Cardiac atrium fibroblast (primary cell): Measurements from ENCODE around the gene MTOR.

DNA sequence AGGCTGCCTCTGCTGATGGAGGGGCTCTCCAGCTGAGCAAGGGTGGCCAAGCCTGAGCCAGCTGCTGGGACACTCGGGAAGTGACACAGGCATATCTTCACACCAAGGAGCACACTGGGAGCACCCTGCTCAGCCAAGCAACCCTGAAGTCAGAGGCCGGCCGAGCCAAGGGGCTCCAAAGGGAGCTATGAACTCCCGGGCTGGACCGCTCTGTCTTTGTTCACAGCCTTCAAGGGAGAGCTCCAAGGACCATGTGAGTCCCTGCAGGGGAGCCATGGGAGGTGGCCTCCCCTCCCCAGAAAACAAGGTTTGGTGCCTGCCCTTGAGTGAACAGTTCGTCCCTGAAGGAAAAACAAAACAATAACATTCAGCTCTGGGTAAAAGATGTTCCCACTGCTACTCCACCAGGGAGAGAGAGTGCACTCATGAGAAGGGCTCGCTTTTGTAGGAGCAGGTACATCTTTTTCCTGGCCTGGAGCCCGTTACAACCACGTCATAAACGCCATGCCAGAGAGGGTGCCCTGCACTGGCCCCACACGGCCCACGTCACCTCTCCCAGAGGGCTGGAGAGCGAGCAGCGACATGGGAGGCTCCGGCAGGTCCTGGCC, 56.3 kb upstream of the SLC25A33 start:
- RAMPAGE, long total RNA: no peak

GRCh38 chr1:9688659-9688961, 37.1 kb downstream of the PIK3CD start:
- RAMPAGE, long total RNA: no peak

DNA sequence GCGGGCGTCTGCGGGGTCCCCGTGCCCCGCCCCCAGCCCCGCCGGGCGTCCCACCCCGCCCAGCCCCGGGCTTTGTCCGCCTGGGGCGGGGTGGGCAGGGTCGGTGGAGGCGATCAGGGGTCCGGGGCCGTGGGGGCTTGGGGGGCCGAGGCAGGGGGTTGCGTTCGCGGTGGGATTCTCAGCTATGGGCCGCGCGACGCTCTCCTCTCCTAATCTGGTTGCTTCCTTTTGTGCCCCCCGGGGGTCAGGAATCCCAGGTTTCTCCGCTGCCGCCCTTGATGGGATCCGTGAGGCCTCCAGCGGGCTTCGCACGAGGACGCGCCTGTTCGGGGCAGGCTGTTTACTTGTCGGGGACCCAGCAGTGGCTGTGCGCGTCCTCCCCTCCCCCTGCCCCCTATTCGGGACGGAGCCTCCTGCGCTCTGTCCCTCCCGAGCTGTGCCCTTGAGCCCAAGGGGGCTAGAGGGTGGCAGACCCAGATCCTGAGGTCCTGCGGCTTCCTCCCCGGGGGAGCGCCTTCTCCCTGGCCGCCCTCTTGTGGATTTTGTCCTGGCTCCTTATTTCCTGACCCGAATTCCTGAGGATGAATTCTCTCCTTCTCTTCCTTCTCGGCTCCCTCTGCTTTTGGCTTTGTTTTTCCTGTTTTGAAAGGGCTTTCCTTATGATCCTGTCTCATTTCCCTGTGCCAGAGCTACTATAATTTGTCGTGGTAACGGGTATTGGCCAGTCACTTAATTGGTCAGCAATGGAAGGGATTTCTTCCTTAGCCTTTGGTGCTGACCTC, 38.4 kb downstream of the PIK3CD start:
- RAMPAGE, long total RNA: no peak

GRCh38 chr1:9755074-9755387, 68.7 kb downstream of the CLSTN1 start:
- RAMPAGE, long total RNA: no peak

GRCh38 chr1:9889915-9890798, 19.9 kb downstream of the CTNNBIP1 start:
- RAMPAGE, long total RNA: no peak

GRCh38 chr1:10095246-10095824, 62.6 kb downstream of the UBE4B start:
- RAMPAGE, long total RNA: no peak

- RAMPAGE, long total RNA: no peak
Measured at GRCh38 chr1:10324462-10325118, 74.3 kb upstream of the PGD start.

GRCh38 chr1:10536001-10536884, 61.5 kb downstream of the PEX14 start:
- RAMPAGE, long total RNA: no peak

DNA sequence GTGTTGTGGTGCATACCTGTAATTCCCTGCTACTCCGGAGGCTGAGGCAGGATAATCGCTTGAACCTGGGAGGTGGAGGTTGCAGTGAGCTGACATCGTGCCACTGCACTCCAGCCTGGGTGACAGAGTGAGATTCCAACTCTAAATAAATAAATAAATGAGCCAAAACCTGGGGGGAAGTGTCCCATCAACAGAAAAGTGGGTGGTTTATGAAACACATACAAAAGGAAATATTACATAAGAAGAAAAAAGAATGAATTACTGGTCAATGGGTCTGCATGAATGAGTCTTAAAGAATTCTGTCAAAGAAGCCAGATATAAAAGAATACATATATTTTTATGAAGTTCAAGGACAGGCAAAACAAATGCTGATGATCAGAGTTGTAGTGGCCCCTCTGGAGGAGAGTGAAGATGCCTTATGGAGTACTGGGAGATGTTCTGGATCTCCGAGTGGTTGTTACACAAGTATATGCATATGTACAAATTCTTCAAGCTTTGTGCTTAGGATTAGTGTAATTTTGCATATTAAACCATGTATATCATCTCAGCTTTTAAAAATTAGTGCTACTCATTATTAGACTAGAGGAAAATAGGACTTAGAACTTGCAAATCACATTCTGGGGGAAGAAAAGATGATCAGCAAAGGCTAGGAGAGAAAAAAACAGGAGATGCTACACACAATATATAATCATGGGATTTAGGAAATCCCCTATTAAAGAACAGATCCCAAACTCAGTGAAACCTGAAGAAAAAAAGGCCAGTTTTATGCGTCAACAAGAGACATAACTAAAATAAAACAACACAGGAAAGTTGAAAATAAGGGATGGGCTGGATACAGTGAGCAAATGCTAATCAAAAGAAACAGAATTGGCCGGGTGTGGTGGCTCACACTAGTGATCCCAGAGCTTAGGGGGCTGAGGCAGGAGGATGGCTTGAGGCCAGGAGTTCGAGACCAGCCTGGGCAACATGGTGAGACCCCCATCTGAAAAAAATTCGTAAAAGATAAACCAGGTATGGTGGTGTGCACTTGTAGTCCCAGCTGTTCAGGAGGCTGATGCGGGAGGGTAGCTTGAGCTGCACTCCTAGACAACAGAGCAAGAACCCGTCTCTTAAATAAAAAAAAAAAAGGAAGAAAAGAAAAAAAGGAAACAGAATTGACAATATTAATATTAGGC, 99.6 kb downstream of the PEX14 start:
- RAMPAGE, long total RNA: no peak

DNA sequence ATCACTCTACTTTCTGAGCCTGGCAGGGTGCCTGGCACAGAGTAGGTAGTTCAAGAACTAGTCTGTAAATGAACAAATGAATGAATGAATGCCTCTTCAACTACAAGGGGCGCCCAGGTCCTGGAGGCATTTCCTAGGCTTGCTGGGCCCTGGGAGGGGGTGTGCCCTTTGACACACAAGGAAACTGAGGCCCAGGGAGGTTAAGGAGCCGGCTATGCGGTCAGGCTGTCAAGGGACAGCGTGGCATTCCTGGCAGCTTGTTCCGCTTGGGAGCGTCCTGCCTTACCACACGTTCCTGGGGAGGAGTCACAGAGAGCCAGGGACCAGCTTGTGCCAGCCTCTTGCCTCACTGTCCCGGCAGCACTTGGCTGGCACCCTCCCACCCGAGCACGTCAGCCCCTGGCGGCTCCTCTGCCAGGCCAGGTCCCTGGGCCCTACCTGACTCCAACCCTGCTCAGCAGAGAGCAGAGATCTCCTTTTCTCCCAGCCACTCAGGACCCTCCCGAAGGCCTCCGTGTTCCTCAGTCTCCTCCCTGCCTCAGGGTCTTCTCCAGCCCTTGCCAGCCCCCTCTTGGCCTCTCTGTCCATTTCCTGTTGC, 130.6 kb downstream of the CASZ1 start:
- RAMPAGE, long total RNA: no peak

- RAMPAGE, long total RNA: no peak
Measured at GRCh38 chr1:10794757-10795469, 1.5 kb downstream of the CASZ1 start.

- RAMPAGE, long total RNA: no peak
Measured at GRCh38 chr1:10835693-10836482, 39.4 kb upstream of the CASZ1 start.

DNA sequence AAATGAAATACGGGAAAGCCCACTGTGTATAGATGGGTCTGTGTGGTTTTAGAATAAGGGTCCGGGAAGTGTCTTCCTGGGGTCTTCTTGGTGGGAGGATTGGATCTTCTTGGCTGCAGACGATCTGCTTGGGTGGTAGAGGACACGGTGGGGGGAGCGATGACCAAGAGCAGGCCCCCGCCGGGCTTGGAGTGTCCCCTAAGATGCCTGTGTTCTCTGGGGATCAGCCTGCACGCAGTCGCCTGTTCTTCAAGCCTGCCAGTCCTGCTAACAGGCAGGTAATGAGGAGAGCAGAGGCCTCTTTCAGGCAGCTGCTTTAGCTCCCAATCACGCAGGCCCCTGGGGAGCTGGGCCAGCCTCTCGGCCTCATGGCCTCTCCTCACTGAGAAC, 71.3 kb upstream of the CASZ1 start:
- RAMPAGE, long total RNA: no peak

GRCh38 chr1:10960835-10961512, 20.9 kb downstream of the C1orf127 start:
- RAMPAGE, long total RNA: no peak

GRCh38 chr1:10980026-10980659, 1.7 kb downstream of the C1orf127 start:
- RAMPAGE, long total RNA: no peak

DNA sequence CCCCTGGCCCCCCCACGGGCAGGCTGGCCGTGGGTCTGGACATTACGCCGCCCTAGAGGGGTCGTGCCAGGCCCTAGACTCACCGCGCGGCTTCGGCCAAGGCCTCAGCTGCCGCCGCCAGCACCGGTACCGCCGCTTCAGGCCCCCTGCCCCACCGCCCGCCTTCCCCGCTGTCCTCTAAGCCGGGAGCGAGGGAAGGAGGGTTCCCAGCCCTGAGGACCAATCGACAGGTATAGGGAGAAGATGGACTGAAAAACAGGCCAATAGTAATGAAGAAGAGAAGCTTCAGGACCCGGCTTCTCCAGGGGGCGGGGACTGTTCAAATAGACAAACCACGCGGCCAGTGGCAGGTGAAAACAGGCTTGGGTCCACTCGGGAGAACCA, at the start of gene MTOR:
Gene MTOR, minus strand, starts transcription at position 190 of the 384 bp plus-strand sequence.
- RAMPAGE, long total RNA: no peak

GRCh38 chr1:11499373-11500434, 20.7 kb downstream of the DISP3 start:
- RAMPAGE, long total RNA: no peak

GRCh38 chr1:11725305-11726137, 10.4 kb upstream of the AGTRAP start:
- RAMPAGE, long total RNA: no peak

- RAMPAGE, long total RNA: no peak
Measured at GRCh38 chr1:11922942-11923659, 3.1 kb downstream of the KIAA2013 start.

DNA sequence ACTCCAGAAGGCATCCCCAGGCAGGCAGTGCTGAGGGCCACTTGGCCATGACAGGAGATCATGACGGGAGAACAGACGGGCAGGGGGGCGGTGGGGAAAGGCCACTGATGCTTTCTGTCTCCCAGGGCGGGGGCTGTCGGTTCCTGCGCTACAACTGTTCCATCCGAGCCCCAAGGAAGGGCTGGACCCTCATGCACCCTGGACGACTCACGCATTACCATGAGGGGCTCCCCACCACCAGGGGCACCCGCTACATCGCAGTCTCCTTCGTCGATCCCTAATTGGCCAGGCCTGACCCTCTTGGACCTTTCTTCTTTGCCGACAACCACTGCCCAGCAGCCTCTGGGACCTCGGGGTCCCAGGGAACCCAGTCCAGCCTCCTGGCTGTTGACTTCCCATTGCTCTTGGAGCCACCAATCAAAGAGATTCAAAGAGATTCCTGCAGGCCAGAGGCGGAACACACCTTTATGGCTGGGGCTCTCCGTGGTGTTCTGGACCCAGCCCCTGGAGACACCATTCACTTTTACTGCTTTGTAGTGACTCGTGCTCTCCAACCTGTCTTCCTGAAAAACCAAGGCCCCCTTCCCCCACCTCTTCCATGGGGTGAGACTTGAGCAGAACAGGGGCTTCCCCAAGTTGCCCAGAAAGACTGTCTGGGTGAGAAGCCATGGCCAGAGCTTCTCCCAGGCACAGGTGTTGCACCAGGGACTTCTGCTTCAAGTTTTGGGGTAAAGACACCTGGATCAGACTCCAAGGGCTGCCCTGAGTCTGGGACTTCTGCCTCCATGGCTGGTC, 5.5 kb upstream of the MFN2 start:
- RAMPAGE, long total RNA: no peak